Ascending aorta (tissue), 1 donor: ENCODE measurements around a stretch of chr4.

- PRO-cap: no peak
Observed at GRCh38 chr4:26088494-26089097, 174.6 kb downstream of the SMIM20 start.

GRCh38 chr4:26163294-26163796 is 157.5 kb upstream of the RBPJ start:
- PRO-cap: no peak

- PRO-cap: no peak
Observed at GRCh38 chr4:26764361-26765343, 96.0 kb upstream of the STIM2 start.

DNA sequence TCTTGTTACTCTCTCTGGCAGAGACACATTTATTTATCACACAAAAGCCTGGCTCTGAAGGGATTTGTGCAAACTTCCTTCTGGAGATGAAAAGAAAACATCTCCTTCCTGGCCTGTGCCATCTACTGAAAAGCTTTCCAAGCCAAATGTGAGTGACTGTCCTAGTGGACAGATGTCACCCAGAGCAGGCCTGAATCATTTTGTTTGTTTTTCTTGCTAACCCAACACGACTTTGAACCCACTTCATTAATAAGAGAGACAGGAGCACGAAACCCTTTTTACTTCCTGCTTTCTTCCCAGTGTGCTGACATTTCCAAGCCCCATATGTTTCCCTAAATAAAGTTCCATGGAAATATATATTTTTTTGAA is 38.5 kb upstream of the STIM2 start:
- PRO-cap: no peak

DNA sequence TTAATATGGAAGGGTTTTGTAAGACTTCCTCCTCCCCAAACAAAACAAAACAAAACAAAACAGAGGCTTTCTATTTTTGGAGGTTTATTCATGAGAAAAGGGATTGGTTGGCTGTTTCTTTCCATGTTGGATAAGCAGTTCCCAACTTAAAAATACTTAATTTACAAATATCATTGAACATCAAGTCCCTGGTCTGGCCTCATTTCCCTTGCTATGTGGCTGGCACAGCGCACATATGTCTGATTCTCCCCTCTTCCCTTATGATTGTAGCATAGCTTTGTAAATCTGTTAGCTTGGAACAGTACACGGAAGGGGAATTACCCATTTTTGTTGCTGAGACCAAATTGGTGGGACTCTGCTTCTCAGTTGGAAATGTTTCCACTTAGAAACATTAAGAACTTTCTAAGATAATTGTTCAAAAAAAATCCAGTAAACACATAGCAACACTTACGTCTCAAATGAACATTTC is 47.1 kb downstream of the STIM2 start:
- PRO-cap: no peak

- PRO-cap: no peak
Observed at GRCh38 chr4:27022535-27022917, 161.9 kb downstream of the STIM2 start.

GRCh38 chr4:27141110-27141603 is 280.5 kb downstream of the STIM2 start:
- PRO-cap: no peak

DNA sequence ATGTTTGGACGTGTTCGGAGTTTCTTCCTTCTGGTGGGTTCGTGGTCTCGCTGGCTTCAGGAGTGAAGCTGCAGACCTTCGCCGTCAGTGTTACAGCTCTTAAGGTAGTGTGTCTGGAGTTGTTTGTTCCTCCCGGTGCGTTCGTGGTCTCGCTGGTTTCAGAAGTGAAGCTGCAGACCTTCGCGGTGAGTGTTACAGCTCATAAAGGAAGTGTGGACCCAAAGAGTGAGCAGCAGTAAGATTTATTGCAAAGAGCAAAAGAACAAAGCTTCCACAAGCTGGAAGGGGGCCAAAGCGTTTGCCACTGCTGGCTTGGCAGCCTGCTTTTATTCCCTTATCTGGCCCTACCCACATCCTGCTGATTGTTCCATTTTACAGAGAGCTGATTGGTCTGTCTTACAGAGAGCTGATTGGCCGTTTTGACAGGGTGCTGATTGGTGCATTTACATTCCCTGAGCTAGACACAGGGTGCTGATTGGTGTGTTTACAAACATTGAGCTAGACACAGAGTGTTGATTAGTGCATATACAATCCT is 1255.9 kb downstream of the STIM2 start:
- PRO-cap: no peak

GRCh38 chr4:30789147-30789691 is 69.0 kb downstream of the PCDH7 start:
- PRO-cap: no peak

GRCh38 chr4:35988712-35988934 is 255.7 kb downstream of the ARAP2 start:
- PRO-cap: no peak

GRCh38 chr4:36067351-36068094 is 176.8 kb downstream of the ARAP2 start:
- PRO-cap: no peak

GRCh38 chr4:36235095-36235756 is 9.1 kb downstream of the ARAP2 start:
- PRO-cap: no peak

DNA sequence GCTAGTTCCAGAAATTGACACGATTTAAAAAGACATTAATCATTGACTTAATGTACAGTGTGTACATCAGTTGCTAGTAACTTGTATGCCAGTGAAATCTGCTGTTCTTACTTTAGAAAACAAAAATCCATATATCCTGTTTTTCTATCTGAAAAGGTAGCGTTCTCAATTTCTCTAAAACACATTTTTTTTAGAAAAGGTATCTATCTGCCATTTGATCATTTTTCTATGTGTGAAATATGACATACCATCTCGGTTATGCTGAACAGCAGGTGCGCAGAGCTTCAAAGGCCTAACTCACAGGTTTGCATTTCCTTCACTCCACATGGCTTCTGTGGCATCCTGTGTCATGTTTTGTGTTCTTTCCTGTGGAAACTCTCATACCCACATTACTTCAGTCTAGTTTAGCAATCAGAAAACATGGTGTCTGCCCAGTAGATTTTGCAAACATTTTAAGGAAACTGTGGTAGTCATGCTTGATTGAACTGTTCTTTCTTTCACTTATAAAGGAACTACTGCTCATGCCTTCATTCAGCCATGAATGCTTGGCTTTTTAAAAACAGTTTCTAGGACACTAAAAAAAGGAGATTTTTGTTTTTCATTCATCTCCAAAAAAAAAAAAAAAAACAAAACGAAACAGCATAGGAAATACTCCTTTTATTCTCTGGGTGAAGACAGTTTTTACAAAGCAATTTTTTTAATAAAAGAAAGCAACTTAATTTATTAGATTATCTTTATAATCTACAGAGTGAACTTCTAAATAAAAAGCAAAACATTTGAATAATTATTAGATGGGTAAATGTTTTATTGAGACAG is 11.3 kb upstream of the ARAP2 start:
- PRO-cap: no peak

DNA sequence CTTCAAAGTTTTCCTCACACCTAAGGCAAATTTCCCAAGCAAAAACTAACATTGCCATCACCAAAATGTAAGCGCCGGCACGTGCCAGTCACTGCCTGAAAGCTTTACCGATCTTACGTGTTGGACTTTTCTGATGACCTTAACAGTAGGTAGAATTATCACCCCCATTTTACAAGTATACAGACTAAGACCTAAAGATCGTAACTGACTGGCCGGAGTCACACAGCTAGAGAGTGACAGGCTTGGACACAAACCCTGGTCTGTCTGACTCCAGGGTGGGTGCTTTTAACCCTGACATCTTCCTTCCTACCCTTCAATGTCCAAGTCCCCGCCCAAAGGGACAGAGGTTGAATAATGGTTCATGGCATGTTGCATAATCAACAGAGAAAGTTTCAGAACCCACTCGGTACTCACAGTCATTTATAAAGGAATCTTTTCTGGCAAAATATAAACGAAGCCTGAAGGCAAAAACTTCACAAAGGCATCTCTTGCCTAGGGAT is 44.4 kb downstream of the RELL1 start:
- PRO-cap: no peak

DNA sequence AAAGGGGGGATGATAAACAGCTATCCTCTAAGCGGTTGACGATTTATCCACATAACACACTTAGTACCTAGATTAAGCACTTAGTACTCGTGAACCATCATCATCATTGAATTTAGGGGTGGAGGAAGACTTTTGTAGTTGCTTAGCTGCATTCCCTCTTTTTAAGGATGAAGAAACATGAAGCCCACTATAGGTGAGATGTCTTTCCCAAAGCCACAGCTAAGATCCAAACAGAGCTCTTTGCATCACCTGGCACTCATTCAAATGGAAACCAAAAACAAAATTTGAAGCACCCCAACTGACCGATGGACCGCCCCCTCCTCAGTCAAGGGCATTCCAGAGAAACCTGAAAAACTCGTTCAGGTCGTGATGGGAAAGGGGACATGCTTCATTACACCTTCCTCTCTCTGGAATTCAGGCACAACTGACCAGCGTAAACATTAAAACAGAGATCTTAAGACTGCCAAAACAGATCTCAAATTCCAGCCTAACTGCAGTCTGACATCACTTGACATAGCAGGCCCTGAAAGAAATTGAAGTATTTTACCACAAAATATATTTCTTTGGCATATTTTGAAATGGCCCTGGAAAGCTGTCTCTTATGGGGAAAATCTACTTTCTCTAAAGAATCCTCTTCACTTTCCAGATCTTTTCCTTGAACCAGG is 28.4 kb downstream of the PTTG2 start:
- PRO-cap: no peak

- PRO-cap: unidirectional peak, plus-strand start at chr4:37989712
Observed at GRCh38 chr4:37989703-37990460, 29.7 kb downstream of the PTTG2 start.

GRCh38 chr4:38060677-38061220 is 100.6 kb downstream of the PTTG2 start:
- PRO-cap: no peak

DNA sequence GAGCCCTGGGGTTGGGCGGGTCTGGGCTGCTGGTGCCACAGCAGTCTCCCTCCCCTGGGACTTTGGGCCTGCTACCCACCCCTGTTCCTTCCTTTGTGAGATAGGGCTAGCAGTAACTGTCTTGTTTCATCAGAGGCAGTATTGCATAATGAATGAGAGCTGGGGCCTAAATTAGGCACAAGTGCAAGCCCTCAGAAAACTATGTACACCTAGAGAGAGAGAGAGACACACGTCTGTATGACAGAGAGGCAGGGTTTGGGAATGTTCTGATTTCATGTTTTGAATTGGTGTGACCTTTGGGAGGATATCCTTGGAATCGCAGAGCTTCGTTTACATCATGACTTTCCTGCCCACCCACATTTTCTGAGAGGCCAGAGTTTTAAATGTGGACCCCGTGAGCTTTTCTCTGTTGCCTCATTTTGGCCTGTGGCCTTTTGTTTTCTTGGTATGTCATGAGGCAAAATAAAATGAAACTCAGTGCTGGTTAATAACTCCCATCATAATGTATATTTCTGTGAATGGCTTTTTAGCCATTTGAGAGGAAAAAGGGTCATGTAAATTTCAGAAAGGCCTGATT is 111.9 kb downstream of the PTTG2 start:
- PRO-cap: no peak

DNA sequence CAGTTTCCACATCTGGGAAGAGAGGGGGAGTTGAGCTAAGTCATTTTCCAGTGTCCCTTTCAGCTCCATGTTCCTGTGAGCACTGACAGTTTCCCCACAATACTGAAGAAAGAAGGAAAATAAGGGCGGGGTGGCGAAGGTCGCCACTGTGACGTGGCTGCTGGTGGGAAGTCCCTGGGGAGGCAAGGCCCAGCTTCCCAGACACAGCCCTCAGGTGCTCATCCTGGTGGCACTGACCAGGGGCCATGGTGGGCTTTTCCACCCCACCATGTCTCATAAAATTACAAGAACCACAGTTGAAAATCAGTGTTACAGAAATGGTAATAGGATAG is 121.9 kb downstream of the PTTG2 start:
- PRO-cap: no peak

- PRO-cap: no peak
Observed at GRCh38 chr4:38132195-38132885, 172.1 kb downstream of the PTTG2 start.